Cardiac ventricle fibroblast (primary cell): ENCODE data around the genes SMPD3 and CDH1.

- RAMPAGE, long total RNA, result no peak
Observed at GRCh38 chr16:67927126-67928275, 4.2 kb downstream of the CTRL start.

DNA sequence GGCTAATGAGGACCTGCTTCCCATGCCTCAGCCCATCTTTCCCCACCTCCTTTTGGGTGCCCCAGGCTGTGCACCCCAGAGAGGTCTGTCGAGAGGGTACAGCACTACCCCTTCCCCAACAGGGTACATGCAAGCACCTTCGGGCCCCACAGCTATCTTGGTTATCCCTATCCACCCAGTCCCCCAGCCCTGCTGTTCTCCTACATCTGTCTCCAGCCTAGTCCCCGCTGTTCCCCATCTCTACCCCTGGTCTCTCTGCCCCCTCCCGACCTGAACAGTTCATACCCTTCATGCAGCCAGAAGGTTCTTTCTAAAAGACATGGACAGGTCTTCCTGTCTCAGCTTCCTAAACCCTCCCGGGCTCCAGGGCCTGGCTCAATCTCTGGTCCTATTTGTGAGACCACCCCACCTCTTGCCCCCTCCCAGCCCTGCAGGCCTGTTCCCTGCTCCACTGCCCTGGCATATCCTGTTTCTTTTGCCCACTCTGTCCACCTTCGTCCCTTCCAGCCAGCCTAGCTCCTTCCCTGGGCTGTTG lies 383 bp downstream of the CTRL start:
- RAMPAGE, long total RNA, result no peak

- RAMPAGE, long total RNA, result no peak
Observed at GRCh38 chr16:67958400-67959289, 9.8 kb downstream of the SLC12A4 start.

GRCh38 chr16:68005767-68006345 lies 6.6 kb upstream of the DPEP2 start:
- RAMPAGE, long total RNA, result no peak

DNA sequence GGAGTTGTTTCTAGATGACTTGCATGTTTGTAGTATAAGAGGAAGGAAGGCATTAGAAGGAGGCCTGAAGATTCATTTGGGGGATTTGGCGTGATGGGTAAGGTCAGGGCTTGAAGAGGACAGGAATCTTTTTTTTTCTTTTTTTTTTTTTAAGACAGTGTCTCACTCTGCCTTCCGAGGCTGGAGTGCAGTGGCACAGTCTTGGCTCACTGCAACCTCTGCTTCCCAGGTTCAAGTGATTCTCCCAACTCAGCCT lies 16.8 kb downstream of the DUS2 start:
- RAMPAGE, long total RNA, result no peak

- RAMPAGE, long total RNA, result no peak
Observed at GRCh38 chr16:68069992-68070758, 15.0 kb upstream of the NFATC3 start.

- RAMPAGE, long total RNA, result no peak
Observed at GRCh38 chr16:68079416-68080507, 5.4 kb upstream of the NFATC3 start.

- RAMPAGE, long total RNA, result no peak
Observed at GRCh38 chr16:68083789-68084112, 1.4 kb upstream of the NFATC3 start.

GRCh38 chr16:68086716-68087246 lies 1.6 kb downstream of the NFATC3 start:
- RAMPAGE, long total RNA, result no peak

DNA sequence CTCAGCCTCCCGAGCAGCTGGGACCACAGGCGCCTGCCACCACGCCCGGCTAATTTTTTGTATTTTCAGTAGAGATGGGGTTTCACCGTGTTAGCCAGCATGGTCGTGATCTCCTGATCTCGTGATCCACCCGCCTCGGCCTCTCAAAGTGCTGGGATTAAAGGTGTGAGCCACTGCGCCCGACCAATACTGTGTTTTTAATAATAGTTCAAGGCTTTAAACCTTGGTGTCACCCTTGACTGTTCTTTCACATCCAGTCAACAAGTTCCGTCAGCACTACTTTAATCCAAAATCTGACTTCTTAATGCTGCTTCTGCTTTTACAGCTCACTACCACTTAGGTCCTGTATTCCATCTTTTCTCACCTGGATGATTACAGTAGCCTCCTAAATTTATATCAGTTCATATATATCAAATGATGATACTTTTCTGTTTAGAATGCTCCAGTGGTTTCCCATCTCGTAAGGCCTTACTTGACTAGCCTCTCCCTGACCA lies 33.9 kb downstream of the NFATC3 start:
- RAMPAGE, long total RNA, result no peak

DNA sequence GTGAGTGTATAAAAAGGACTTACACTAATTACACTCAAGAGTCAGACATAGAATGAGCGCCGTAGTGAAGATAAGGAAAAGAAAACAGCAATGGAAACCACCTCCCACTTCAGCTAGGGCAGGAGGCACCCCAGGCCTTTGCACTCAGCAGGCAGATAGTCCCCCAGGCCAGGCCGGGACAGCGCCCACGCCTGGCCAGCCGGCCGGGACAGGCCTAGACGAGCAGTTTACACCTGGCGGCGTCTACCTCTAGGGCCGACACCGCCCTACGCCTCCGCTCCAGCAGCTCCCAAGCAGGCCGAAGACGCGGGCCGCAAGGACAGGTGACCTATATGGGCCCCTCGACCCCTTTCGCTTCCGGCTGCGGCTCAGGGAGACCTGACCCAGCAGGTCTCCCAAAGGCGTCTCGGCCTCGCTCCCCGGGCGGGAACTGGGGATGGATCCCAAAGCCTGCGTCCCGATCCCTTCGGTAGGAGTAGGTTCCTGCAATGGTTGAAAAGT lies 943 bp downstream of the ESRP2 start:
- RAMPAGE, long total RNA, result no peak

DNA sequence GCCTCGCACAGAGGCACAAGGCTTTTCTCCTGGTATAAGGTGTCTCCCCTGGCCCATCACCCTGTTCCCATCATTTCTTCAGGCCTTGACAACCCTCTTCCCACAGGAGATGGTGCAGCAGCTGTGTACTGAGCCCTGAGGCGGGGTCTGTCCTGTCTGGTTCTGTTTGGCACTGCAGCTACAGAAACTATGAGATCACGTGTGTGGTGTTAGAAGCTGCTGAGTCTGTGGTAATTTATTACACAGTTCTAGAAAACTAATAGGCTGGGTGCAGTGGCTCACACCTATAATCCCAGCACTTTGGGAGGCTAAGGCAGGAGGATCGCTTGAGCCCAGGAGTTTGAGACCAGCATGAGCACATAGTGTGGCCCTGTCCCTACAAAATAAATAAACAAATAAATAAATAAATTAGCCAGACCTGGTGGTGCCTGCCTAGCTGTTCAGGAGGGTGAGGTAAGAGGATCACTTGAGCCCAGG lies 7.3 kb downstream of the PLA2G15 start:
- RAMPAGE, long total RNA, result no peak

DNA sequence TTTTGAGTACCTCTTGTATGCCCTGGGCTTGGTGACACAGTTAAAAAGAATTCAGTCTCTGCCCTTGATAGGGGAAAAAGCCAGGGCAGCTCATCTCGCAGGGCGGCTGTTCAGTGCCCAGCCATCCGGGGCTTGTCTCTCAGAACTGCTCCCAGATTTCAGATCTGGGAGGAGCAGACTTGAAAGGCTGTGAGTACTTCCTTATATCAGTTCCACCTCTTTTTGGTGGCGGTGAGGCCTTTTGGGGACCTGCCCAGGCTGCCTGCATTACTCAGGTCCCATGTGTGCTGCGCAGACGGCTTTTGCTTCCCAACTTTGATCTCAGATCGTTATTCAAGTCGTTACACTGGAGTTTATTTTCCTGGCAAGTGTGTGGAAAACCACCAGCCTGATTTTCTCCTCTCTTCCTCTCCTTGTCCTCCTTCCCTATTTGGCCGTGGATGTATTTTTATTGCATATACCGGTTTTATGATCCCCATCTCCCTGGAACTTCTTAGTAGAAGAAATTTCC lies 1.1 kb downstream of the SLC7A6 start:
- RAMPAGE, long total RNA, result no peak

- RAMPAGE, long total RNA, result no peak
Observed at GRCh38 chr16:68265917-68266029, 1.4 kb downstream of the SLC7A6 start.

- RAMPAGE, long total RNA, result no peak
Observed at GRCh38 chr16:68283531-68284516, 19.5 kb downstream of the SLC7A6 start.

- RAMPAGE, long total RNA, result no peak
Observed at GRCh38 chr16:68417609-68418512, 30.4 kb downstream of the SMPD3 start.

- RAMPAGE, long total RNA, result no peak
Observed at GRCh38 chr16:68448171-68449112, at the start of gene SMPD3. Gene SMPD3 (minus strand): TSS chr16:68448508.

- RAMPAGE, long total RNA, result no peak
Observed at GRCh38 chr16:68509953-68510597, 29.0 kb upstream of the ZFP90 start.

- RAMPAGE, long total RNA, result no peak
Observed at GRCh38 chr16:68635870-68636668, 9.0 kb upstream of the CDH3 start.

- RAMPAGE, long total RNA, result no peak
Observed at GRCh38 chr16:68737039-68737535, at the start of gene CDH1. Gene CDH1 (plus strand): TSS chr16:68737292.